AG09319 (cell line): ENCODE results near the genes OR5AC2, OR5H15, OR5H6 and TFG.

- RRBS: no CpG with 5 or more reads among the region's 2 CpGs
Measured at GRCh38 chr3:98086952-98087226, at the start of gene OR5AC2. Gene OR5AC2 (plus strand): TSS chr3:98087173.

DNA sequence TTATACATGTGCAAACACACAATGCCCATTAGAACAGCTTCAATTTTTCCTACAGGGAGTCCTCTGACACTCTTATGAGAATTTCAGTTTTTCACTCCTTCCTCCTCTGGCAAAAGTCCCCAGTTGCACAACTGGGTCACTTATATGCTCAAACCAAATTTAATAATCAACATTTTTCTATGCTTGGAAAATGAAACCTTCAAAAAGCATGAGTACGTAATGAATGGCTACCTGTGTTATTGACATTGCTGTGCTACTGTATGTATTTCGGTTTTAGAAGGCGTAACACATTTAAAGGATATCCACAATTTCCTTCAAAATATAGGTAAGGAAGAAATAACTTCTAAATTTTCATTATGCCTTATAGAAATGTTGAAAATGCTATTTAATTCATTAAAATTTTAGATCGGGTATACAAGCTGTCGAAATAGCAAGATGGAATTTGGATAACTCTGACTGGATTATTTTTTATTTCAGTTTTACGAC is at the start of gene OR5H15:
OR5H15 (plus strand) TSS at position 190 of the 486 bp plus-strand sequence.
- RRBS: no CpG with 5 or more reads among the region's 6 CpGs

- RRBS: no CpG with 5 or more reads among the region's 4 CpGs
Measured at GRCh38 chr3:98263834-98264419, at the start of gene OR5H6. Gene OR5H6 (plus strand): TSS chr3:98264244.

GRCh38 chr3:98782944-98783321 is 19.8 kb downstream of the ST3GAL6 start:
- RRBS: no CpG with 5 or more reads among the region's 6 CpGs

GRCh38 chr3:98784140-98784657 is 21.1 kb downstream of the ST3GAL6 start:
- RRBS: no CpG with 5 or more reads among the region's 5 CpGs

DNA sequence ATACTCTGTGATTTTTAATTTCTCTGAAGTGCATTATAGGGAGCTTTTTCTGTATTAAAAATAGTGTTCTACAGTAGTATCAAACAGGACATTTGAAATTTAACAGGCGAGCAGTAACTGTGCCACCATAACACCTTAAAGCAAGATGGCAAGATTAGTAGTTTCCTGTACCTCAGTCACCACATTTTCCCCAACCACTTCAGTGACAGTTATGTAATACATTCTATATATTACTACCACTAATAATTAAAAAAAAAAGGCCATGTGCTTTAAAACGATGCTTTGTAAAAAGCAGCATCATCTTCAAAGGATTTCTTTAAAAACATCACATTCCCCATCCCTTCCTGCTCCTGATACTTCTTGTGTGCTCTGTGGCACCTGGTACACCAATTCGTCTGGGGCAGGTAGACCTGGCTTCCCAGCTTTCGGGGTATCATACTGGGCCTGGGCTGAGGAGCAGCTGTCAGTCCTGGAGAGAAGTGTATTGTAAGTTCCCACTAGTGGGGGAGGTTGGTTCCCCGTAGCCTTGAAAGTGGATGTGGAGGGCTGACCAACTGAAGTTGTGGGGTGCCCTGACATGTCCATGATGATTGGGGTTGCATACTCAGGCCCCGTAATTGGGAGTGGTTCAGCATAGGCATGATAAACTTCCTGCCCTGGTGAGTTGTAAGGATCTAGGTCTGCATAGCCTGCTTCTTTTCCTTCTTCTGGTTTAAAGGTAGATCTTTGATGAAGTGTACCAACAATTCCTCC is 36.1 kb downstream of the ST3GAL6 start:
- RRBS: no CpG with 5 or more reads among the region's 6 CpGs

GRCh38 chr3:98801038-98801524 is 37.9 kb downstream of the ST3GAL6 start:
- RRBS: no CpG with 5 or more reads among the region's 4 CpGs

- RRBS: no CpG with 5 or more reads among the region's 5 CpGs
Measured at GRCh38 chr3:98811156-98811454, 48.0 kb downstream of the ST3GAL6 start.

DNA sequence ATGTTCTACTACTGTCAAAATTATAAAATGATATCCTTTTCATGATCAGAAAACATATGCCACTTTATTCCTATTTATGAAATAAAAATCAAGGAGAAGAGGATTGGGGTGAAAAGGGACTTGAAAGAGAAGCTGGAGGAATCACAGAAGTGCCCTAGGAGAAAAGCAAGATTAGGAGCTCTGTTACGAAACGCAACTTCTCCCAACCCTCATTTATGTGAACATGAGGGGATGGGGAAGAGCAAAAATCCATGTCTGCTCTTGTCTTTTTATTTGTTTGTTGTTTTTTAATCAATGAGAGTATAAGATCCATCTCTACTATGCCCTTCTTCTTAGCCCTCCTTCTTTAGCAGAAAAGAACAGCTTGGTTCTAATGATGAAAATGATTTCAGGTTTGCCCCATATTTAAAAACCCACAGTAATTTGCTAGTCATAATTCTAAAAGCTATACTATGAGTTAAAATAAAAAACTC is 2.7 kb downstream of the COL8A1 start:
- RRBS: no CpG with 5 or more reads among the region's 2 CpGs

GRCh38 chr3:99875544-99875939 is 57.9 kb downstream of the CMSS1 start:
- RRBS: no CpG with 5 or more reads among the region's 7 CpGs

DNA sequence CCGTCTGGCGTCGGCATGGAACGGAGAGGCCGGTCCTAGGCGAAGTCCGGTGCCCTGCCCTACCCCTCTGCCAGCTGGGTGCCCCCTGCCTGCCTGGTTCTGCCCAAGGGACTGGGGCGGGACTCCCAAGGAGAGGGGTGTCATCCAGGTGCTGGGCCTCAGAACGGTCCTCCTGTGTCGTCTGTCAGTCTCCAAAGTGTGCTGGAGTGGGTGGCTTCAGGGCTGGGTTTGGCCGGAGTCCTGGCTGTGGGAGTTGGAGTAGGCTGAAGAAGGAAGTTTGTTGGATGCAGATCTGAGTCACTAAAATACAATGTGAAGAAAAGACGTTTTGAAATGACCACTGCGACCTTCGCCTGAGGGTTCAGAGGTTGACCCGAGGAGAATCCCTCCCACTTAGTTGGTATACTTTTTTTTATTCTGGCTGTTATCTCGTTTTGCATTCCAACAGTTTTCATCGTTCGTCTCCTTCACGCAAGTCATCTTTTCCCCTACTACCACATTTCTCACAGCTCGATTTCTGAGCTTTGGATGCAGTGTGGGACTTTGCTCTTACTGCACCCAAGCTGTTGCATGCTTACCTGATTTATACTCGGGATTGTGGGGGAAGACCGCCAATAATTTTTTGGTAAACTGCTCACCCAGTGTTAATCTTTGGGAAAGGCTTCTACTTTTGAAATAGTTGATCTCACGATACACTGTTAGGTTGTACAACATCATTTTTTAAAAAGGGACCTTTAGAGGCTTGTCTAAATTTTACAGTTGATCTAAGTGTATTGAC is 543 bp downstream of the TBC1D23 start:
- RRBS: under 1% methylated on average over 5 of the region's 23 CpGs

GRCh38 chr3:100403374-100403822 is 2.1 kb downstream of the LNP1 start:
- RRBS: no CpG with 5 or more reads among the region's 5 CpGs

DNA sequence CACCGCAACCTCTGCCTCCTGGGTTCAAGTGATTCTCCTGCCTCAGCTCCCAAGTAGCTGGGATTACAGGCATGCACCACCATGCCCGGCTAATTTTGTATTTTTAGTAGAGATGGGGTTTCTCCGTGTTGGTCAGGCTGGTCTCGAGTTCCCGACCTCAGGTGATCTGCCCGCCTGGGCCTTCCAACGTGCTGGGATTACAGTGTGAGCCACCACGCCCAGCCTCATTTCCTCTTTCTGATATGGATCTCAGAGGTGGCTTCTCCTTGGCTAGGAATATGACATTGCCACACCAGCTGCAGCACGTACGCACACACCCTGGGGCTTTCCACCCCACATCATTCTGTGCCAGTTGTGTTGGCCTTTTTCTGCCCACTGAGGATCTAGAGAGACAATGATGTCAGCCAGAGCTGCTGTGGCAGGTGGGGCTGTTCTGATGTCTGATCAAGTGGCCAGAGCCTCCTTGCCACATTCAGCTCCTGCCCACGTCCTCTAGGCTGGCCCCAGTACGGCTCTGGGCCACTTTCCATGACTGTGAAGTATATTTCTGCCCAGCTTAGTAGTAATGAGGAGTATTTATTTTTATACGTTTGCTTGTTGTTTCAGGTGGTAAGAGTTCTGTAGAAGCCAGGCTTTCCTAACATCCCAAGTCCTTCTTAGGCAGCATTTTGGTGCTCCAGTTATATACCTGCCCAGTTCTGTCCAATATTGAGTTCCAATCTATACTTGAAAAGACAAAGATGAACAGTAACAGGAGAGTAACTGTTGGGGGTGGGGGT is 29.1 kb downstream of the TMEM45A start:
- RRBS: no CpG with 5 or more reads among the region's 13 CpGs

DNA sequence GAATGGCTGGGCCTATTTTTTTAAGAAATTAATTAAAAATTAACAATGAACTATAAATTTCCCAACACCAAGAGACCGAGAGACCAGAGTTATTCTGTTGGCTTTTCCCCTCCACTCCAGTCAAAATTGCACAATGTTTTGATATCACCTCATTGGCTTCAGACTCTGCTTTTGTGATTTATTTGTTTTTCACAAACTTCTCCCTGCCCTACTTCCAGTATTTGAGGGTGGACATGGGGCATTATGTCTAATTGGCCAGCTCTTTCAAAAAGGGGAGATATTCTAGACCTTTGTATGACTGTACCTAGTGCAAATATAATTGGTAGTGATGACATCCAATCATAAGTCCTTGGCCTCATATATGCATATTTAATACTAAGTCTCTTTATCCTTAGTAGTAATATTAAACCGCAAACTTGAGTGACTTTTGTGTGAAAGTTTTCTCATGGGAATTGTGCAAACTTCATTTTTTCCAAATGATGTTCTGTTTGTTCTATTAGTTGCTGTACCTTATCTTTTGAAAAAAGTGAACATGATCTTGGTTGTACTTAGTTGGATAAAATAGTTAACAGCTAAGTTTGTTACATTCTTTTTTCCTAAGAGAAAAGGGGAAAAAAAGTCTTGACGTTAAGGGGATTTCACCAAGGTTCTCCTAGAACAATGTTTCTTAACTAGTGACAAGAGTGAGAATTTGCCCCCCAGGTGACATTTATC is 43.1 kb downstream of the TMEM45A start:
- RRBS: no CpG with 5 or more reads among the region's 3 CpGs

DNA sequence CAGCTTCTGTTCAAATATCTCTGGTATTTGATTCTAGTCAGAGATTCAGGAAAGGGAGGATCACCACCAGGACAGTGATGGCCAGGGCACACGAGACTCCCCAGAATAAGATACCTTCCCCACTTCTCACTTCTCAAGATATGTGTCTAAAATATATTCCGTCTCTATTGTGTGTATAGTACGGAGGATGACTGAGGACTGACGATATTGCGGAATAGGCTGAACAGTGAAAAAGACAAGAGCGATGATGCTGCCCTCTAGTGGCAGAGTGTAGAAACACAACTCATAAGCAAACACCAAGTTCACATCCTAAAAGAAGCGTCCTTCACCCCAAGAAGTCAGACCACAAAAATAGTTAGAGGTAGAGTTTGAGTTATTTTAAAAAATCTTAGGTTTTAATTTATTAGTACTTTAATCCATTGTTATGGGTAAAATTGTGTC is 18.9 kb upstream of the ADGRG7 start:
- RRBS: no CpG with 5 or more reads among the region's 7 CpGs

GRCh38 chr3:100708645-100709056 is 643 bp upstream of the TFG start:
- RRBS: no CpG with 5 or more reads among the region's 4 CpGs

DNA sequence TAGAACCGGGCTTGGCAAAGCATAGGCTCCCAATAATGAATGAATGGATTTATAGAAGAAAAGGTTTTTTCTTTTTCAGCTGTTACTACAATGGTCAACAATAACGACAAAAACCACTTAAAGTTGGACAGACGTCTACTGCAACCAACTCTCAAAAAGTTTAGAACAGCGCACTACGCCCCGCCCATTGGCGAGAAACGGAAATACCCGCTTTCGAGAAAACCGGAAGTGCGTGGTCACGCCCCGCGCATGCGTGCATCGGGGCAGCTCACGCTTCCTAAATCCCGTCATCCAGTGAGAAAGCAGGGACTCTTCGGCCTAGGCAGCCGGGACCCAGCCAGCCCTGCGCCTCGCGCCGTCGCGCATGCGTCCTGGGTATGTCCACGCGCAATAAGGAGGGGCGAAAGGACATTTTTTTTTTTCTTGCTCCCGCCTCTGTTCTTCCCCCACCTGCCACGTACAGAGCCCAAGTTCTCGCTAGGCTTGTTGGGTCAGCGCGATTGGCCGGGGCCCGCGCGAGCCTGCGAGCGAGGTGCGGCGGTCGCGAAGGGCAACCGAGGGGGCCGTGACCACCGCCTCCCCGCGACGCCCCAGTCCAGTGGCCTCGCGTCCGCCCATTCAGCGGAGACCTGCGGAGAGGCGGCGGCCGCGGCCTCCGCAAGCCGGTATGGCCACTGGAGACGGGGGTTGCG is at the start of gene TFG:
TFG (plus strand) TSS at position 438 of the 692 bp plus-strand sequence.
- RRBS: 2% methylated on average over 3 of the region's 65 CpGs

DNA sequence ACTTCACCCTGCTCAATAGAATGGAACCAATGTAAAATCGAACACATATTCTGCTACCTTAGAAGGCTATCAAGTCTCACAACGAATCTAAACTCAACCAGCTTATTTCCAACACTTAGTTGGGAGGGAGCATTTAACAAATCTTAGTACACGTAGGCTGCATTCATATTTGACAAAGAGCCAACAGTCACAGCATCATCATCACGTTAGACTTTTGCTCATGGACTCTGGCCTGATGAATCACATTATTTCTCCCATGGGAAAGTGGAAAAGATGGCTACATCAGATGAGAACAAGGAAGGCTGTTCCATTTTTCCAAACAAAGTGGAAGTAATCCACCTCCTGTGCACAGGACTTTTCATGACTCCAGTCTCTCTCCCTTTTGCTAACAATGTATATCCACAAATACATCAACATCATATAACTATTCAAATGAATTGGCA is 64.2 kb downstream of the ABI3BP start:
- RRBS: no CpG with 5 or more reads among the region's 4 CpGs

DNA sequence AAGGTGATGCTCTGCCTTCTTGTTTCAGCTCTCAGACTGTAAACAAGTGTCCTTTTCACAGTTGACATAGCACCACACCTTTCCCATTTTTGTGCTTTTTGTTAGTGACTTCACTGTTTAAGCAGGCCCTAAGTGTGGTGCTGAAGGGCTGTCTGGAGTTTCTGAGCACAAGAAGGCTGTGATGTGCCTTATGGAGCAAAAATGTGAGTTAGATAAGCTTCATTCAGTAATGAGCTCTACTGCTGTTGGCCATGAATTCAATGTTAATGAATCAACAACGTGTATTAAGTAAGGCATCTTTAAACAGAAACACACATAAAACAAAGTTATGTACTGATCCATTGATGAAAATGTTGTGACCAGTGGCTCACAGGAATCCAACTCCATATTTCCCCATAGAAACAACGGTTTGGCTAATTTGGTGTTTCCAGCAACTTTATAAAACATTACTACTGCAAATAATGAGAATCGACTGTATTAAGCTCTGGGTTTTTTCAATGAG is 20.2 kb downstream of the ABI3BP start:
- RRBS: no CpG with 5 or more reads among the region's 3 CpGs